Heart (tissue), 3 donors: ENCODE measurements around the gene PHLPP2.

GRCh38 chr16:70065482-70066680, 48.3 kb upstream of the PDPR start:
- RAMPAGE, long total RNA, 2 experiments: start-site peak on the minus strand in 1 of 2 experiments, at chr16:70065793-70065887 at its widest, 722 reads per replicate

DNA sequence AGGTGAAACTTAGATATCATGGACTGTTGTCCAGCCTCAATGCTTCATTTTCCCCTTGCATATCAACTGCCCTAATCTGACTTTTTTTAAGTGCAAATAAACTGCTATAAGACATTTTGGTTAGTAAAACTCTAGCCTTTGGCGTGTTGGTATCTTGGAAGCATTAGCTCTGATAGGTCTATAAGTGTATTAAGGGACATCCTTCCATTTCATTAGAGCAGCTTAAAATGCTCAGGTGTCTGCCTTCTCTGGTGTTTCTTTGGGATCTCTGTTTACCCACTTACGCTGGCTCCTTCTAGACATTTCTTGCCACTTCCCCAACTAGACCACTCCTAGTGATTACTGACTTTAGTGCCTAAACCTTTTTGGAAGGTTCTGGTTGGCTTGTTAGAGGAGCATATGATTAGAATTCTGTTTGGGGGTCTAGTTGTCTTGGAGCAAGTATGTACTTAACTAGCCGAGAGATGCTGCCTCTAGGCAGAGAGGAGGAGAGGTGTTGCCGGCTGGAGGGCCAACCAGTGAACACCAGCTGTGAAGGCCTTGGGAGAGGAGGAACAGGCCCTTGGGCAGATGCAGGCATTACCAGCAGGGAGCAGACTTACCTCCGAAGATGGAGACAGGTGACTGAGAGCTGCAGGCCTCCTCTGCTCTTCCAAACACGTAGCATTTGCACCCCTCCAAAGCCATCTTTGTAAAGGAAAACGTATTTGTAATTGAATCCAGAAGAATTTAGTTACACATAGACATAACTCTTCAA, 15.2 kb upstream of the CLEC18C start:
- RAMPAGE, long total RNA, 2 experiments: no peak in any of the 2 experiments

DNA sequence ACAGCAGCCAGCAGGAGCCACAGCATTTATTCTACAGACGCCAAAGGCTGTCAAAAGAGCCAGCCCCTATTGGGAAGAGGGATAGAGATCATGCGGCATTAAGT, 399 bp upstream of the EXOSC6 start:
- RAMPAGE, long total RNA, 2 experiments: no peak in any of the 2 experiments

GRCh38 chr16:70252391-70252680, 596 bp upstream of the EXOSC6 start:
- RAMPAGE, long total RNA, 2 experiments: no peak in any of the 2 experiments

DNA sequence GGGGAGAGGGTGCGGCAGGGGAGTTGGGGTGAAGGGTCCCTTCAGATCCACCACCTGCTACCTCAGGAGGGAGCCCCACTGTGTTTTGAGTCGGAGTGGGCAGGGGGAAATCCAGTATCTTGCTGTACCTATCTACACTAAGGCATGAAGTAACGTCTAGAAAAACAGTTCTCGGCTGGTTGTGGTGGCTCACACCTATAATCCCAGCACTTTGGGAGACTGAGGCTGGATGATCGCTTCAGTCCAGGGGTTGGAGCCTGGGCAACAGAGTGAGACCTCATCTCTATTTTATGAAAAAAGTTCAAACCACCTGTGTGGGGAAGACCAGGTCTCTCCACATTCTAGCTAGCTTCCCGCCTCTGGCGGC, 29.9 kb downstream of the ST3GAL2 start:
- RAMPAGE, long total RNA, 2 experiments: no peak in any of the 2 experiments

DNA sequence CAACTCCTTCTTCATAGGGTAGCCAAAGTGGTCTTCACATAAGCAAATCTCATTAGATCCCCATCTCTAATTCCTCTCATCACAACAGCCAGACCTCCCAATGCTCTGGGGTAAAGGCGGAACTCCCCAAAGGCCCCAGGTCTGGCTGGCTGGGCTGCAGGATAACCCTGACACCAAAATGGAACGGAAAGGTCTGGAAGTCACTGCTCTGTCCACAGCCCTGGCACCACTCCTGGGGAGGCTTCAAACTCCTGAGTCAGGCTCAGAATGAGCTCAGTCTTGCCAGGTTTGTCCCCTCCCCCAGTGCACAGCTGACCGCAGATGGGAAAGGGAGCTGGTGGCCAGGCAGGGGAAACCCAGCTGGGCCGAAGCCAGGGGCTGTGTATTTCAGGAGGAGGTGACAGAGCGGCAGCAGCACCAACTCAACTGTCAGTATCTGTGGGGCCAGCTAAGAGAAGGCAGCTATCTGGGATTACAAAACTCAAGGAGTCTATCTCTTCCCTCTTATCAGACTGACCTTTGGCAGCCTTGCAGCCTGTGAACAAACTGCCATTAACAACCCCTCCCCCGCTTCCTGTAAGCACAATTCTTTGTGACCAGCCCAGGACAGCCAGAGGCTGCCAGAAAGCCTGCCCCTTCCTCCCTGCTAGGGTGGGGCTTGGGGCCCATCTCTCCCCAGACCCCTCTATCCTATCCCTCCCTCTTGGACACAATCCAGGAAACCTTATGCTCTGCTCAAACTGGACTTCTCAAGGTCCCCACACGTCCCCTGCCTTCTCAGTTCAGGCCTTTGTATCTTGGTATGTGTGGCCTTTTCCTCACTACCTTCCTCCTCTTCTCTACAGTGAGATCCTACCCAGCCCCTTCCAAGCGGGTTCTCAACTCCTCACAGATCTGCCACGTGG, 10.7 kb downstream of the ST3GAL2 start:
- RAMPAGE, long total RNA, 2 experiments: no peak in any of the 2 experiments

DNA sequence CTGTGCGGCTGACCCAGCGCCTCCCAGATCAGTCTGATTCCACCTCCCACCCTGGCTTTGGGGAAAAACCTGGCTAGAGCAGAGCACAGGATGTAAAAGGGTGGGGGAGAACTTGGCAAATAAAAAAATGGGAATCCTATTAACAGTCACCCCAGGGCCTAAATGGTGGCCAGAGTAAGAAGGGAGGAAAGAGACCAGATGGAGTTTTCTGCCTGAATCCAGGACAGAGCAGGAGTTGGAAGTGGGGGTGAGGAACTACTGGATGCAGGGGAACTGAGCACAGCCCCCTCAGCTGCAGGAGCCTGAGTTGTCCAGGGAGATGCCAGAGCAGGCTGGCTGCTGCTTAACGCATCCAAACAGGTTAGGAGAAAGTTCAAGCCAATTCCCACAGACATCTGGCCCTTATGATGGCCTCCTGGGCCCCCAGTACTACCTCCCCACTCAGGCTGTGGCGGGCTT, 10.1 kb downstream of the ST3GAL2 start:
- RAMPAGE, long total RNA, 2 experiments: no peak in any of the 2 experiments

GRCh38 chr16:70433245-70433892, 5.5 kb downstream of the ST3GAL2 start:
- RAMPAGE, long total RNA, 2 experiments: no peak in any of the 2 experiments

- RAMPAGE, long total RNA, 2 experiments: no peak in any of the 2 experiments
Measured at GRCh38 chr16:70561414-70562092, 37.9 kb downstream of the SF3B3 start.

DNA sequence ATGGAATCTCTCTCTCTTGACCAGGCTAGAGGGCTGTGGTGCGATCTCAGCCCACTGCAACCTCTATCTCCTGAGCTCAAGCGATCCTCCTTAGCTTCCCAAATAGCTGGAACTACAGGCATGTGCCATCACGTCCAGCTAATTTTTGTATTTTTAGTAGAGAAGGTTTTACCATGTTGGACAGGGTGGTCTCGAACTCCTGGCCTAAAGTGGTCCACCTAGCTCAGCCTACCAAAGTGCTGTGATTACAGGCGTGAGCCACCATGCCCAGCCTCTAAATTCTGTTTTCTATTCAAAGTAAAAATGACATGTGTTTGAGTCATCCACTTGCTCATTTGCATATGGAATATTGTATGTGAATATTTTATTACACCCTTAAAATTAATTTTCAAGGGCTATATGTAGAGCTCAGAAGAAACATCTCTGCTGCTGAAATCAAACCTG, 50.9 kb downstream of the SF3B3 start:
- RAMPAGE, long total RNA, 2 experiments: no peak in any of the 2 experiments

GRCh38 chr16:70653782-70654325, 7.5 kb downstream of the IL34 start:
- RAMPAGE, long total RNA, 2 experiments: no peak in any of the 2 experiments

- RAMPAGE, long total RNA, 2 experiments: no peak in any of the 2 experiments
Measured at GRCh38 chr16:70724147-70724619, 38.3 kb upstream of the MTSS2 start.

GRCh38 chr16:70724620-70725766, 39.1 kb upstream of the MTSS2 start:
- RAMPAGE, long total RNA, 2 experiments: no peak in any of the 2 experiments

GRCh38 chr16:70726963-70727281, 41.1 kb upstream of the MTSS2 start:
- RAMPAGE, long total RNA, 2 experiments: no peak in any of the 2 experiments

- RAMPAGE, long total RNA, 2 experiments: no peak in any of the 2 experiments
Measured at GRCh38 chr16:70750762-70751470, 50.0 kb downstream of the VAC14 start.

- RAMPAGE, long total RNA, 2 experiments: no peak in any of the 2 experiments
Measured at GRCh38 chr16:71572514-71573228, 4.2 kb downstream of the TAT start.

DNA sequence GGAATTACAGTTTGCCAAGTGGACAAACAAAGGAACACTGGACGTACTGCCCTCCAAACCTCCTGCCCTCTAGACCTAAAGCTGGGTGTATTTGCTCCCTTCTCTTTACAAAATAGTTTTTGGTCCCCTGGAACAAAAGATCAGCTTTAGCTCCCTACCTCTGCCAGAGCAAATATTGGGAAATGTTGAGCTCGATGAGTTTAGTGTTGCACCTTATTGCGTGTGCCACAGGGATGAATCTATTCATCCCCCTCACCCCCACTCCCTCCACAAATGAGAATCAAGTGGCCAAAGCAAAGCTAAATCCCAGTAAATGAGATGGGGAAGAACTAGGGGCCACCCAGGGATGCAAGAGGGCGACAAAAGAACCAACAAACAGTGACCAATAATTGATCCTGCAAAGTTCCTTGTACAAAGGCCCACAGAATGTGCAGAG, 17.2 kb upstream of the TAT start:
- RAMPAGE, long total RNA, 2 experiments: no peak in any of the 2 experiments

- RAMPAGE, long total RNA, 2 experiments: no peak in any of the 2 experiments
Measured at GRCh38 chr16:71724674-71725136, at the start of gene PHLPP2. PHLPP2 (minus strand) TSS chr16:71724701.

DNA sequence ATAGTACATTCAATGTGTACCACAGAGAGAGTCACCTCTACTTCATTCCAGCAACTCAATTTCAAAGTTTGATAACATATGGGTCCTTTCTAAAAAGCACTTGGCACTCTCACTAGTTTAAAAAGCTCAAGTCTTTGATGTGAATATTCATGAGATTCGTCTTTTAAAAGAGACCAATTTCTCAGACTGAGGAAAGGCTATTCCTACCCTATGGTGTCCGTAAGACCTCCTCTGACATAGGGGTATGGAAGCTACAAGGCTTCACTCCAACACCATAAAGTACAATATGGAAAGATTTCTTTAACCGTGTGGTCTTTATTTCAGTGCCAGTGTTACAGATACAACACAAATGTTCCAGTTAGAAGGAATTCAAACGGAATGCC, 7.1 kb upstream of the PHLPP2 start:
- RAMPAGE, long total RNA, 2 experiments: no peak in any of the 2 experiments

- RAMPAGE, long total RNA, 2 experiments: no peak in any of the 2 experiments
Measured at GRCh38 chr16:71732791-71733246, 8.3 kb upstream of the PHLPP2 start.